AG08470 (cell line): ENCODE results near the genes YIPF7, GUF1, CNGA1, SLAIN2 and SGCB.

- RRBS = no CpG with 5 or more reads among the region's 1 CpG
These were observed at the start of gene YIPF7 for GRCh38 chr4:44651457-44651811. Gene YIPF7 (minus strand): TSS chr4:44651625.

DNA sequence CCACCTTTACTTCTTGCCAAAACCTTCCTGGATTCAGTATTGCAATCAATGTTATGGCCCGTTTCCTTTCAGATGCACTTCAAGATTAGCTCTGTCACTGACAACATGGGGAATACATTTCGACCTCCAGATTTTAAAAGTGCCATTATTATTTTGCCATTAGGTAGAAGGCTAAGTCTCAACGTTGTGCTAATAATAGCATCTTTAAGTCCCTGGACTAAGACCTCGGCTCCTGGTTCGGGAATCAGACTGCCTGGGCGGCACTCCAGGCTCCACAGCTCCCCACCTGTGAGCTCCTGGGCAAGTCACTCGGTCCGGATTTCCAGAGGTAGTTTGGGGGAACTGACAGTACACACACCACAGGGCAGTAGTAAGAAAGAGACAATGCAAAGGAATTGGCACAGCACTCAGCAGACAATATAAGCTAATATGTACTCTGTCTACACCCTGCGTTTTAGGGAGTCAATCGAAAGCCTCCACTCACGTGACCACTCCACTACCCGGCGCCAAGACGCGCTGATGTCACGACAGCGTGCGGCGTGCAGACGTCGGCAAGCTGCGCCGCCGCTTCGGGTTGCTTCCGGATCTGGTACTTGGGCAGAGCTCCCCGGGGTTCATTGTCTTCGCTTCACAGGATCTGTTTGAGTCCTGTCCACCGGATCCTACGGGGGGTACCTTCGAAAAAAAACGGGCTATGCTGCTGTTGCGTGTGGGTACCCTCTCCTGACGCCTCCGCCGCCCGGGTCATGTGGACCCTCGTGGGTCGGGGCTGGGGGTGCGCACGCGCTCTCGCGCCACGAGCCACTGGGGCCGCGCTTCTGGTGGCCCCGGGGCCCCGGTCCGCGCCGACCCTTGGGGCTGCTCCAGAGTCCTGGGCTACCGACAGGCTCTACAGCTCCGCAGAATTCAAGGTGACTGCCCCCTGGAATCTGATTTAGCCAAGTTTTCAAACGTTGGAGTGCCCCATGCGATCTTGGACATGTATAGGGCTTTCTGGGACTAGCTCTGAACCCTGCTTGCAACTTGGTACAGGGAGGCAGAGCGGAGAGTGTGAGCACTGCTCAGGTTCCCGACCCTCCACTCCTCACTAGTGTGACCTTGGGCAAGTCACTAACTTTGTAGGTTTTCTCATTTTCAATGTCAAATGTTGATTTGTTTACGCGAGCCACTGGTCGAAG is at the start of gene GUF1:
Gene GUF1, plus strand, starts transcription at position 544 of the 1,178 bp plus-strand sequence.
- RRBS = 1% methylated on average over 28 of the region's 61 CpGs

- RRBS = no CpG with 5 or more reads among the region's 2 CpGs
These were observed 91.4 kb upstream of the GNPDA2 start for GRCh38 chr4:44817749-44818120.

DNA sequence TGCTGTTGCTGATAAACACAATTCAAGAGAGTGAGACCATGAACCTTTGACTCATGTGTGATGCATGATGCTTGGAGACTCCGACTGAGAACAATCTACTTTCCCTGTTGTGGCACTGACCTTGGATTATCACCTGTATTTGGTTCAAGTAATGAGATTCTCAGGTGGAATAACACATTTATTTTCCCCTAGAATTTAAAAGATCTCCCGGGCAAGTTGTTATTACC is 91.7 kb upstream of the GNPDA2 start:
- RRBS = no CpG with 5 or more reads among the region's 2 CpGs

DNA sequence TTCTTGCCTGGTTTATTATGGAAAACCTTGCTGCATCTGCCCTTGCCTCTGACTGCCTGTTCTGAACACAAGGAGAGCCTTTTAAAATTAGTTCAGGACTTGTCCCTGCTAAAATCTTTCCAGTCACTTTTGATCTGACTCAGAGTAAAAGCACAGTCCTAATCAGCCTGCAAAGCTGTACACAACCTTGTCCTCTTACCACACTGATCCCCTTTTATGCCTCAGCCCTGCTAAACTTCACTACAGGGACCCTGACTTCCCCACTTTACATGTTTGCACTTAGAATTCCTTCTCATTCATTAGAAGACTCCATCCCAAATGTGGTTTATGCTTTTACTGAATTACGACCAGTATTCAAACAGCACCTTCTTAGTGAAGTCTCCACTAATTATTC is 6.4 kb downstream of the GABRA4 start:
- RRBS = no CpG with 5 or more reads among the region's 1 CpG

- RRBS = 22% methylated on average over 1 of the region's 16 CpGs
These were observed 476 bp downstream of the GABRA4 start for GRCh38 chr4:46992923-46993286.

GRCh38 chr4:47032120-47032545 is 766 bp downstream of the GABRB1 start:
- RRBS = 3% methylated on average over 15 of the region's 21 CpGs

DNA sequence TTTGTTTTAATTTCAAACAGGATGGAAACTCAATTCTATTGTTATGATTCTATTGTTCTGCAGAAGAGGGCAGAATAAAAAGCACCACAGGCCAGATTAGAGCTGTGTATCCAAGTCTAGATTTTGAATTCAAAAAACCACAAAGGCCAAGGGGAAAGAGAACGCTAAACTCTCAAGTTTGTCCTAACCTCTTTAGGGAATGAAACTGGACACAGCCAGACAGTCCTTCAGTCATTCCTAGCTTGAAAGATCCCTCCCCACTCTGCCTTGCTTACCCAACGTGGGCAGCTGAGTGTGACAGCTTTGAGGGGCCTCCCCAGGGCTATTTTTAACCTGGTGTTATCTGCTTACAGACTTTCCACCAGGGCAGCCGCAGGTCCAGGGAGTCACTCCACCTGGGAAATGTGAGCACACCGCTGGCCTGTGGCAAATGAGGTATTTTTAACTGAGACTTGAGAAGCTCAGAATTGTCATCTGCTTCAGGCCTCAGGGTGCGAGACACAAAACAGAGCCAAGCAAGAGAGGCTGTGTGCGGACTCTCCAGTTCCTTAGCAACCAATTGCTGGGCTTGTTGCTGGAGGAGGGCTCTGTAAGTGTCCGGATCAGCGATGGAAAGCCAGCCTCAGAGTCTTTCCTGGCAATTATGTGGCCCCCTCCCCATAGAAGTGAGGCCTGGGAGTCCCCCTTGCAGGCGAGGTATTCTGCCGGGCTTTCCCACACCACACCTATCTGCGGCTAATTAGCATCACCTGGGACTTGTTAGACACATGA is 13.1 kb downstream of the CORIN start:
- RRBS = 83% methylated on average over 4 of the region's 11 CpGs

GRCh38 chr4:48015940-48016883 is at the start of gene CNGA1:
Gene CNGA1 (minus strand): TSS chr4:48016681.
- RRBS = 1% methylated on average over 14 of the region's 48 CpGs

- RRBS = no CpG with 5 or more reads among the region's 1 CpG
These were observed 3.8 kb upstream of the TXK start for GRCh38 chr4:48137797-48138242.

- RRBS = under 1% methylated on average over 48 of the region's 120 CpGs
These were observed at the start of gene SLAIN2 for GRCh38 chr4:48341364-48342498. Gene SLAIN2 (plus strand): TSS chr4:48341529.

GRCh38 chr4:48379521-48380033 is 38.2 kb downstream of the SLAIN2 start:
- RRBS = no CpG with 5 or more reads among the region's 1 CpG

- RRBS = no CpG with 5 or more reads among the region's 1 CpG
These were observed 48.4 kb downstream of the SLAIN2 start for GRCh38 chr4:48389745-48390073.

GRCh38 chr4:48604378-48604909 is 114.4 kb downstream of the ZAR1 start:
- RRBS = no CpG with 5 or more reads among the region's 5 CpGs

DNA sequence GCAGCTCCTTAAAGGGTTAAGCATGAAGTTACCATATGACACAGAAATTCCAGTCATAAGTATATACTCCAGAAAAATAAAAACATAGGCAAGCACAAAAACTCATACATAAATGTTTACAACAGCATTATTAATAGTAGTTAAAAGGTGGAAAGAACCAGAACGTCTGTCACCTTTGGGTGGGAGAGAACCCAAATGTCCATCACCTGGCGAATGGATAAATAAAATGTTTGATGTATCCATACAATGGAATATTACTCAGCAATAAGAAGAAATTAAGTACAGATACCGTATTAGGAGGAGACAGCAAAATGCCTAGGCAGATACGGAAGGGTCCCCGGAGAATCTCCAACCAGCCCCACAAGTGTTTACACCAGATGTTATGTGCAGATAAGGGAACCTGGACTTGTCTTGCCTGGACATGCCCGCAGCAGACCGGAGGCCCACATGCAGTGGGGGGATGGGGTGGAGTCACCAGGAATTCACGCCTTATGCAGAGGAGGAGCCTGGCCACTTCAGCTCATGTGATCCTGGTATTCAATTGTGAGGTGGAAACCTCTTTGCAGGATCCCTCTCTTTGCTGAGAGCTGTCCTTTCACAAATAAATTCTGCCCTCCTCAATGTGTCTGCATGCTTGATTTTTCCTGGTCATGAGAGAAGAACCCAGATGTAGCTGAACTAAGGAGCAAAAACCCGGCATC is 508.7 kb downstream of the CWH43 start:
- RRBS = no CpG with 5 or more reads among the region's 9 CpGs

DNA sequence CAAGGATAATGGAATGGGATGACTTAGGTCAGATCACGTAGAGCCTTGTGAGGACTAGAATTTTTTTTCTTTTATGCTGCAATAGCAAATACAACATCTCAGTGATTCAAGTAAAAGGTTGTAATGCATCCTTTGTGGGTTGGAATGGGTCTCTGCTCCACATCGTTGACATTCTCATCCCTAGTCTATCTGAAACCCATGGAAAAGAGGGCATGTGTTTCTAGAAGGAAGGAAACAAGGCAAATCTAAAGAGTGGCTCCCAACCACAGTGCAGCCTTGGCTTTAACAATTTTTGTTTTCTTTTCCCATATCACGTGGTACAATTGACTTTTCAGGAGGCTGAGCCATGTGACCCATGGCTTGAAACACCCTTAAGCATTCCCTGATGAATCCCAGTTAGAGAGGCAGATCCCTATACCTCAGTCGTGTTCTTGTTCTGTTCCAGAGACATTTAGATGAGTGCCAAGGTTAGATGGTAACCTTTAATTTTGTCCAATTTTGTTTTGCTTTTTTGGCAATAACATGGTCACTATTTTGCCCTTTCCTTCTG is 12.8 kb downstream of the DCUN1D4 start:
- RRBS = no CpG with 5 or more reads among the region's 4 CpGs

- RRBS = 8% methylated on average over 11 of the region's 71 CpGs
These were observed at the start of gene SGCB for GRCh38 chr4:52038104-52038925. Gene SGCB (minus strand): TSS chr4:52038299.

GRCh38 chr4:52652061-52652553 is 7.0 kb downstream of the USP46 start:
- RRBS = no CpG with 5 or more reads among the region's 2 CpGs

GRCh38 chr4:53023711-53024789 is 161.9 kb downstream of the RASL11B start:
- RRBS = no CpG with 5 or more reads among the region's 4 CpGs